Cytotoxic T cell (primary cell): ENCODE measurements around a stretch of chr17.

GRCh38 chr17:214647-215357 is 33.4 kb upstream of the DOC2B start:
- PRO-cap, 2 experiments = no peak in any of the 2 experiments

GRCh38 chr17:342995-343609 is 9.5 kb downstream of the RPH3AL start:
- PRO-cap, 2 experiments = no peak in any of the 2 experiments

GRCh38 chr17:377383-377931 is 24.9 kb upstream of the RPH3AL start:
- PRO-cap, 2 experiments = no peak in any of the 2 experiments

DNA sequence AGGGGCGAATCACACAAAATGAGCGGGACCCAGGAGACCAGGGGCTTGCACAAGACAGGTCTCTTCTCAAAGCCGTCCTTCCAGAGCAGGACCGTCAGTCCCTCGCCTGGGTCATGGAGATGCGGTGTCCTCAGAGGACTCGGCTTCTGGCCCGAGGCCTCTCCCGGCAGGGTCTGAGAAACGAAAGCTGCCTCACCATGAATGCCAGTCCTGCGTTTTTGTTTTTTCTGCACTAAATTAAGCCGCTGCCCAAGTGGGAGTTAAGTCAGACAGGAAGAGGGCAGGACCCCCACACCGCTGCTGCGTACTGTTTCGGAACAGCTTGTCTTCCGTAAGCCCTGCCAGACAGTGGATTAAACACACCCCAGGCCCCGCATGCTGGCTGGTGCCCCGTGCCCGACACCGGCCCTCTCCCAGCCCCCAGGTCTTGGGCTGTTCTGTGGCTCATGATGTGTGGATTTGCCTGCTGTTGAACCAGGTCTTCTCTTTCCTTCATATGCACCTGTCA is 84.6 kb downstream of the C17orf97 start:
- PRO-cap, 2 experiments = no peak in any of the 2 experiments

DNA sequence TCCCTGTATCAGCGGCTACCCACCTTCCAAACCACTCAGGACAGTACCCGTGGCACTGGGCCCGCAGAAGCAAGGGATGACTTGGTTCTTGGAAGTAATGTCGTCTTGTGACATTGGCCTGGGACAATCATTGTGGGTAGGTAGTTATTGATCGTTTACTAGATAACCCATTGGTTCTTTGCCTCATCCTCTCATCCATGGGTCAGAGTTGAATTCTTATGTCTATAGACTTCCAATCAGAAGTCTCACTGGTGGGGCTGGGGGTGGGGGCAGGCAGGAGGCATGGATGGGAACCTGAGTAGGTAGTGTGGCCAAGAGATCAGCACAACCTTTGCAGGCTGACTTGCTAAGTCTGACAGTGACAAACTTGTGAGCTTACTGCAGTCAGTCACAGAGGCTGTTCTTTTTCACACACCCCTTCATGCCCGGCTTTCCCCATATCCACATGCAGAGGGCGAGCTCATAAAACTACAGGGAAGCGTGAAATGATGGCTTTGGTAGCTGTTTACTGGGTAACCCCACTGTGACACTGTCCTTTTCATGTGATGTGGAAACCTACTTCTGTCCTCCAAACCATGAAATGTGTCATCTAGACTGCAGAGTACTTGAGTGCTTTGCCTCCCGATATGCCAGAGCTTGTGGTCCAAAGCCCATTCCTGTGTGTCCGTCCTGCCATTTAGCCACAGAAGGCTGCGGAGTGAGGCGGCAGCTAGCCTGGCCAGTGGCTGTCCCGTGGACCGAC is 9.7 kb downstream of the TLCD3A start:
- PRO-cap, 2 experiments = no peak in any of the 2 experiments

DNA sequence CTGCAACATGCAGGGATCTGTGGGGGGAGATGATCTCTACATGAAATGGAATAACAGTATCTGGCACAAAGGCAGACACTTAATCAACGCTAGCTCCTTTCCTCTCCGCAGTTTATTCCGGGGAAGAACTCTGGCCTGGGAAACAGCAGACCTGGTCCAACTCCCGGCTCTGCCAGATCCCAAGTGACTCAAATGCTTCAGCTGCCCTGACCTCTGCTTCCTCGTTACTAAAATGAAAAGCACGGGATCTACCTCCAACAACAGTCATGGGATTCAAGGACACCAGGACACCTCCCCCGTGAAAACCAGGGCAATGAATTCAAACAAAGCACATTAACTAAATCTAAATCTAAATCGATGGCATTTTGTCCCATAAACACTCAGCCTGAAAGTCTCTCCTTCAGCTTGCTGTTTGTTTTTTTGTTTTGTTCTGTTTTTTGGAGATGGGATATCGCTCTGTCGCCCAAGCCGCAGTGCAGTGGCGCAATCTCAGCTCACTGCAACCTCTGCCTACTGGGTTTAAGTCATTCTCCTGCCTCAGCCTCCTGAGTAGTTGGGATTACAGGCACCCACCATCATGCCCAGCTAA is 78.2 kb downstream of the NXN start:
- PRO-cap, 2 experiments = no peak in any of the 2 experiments

DNA sequence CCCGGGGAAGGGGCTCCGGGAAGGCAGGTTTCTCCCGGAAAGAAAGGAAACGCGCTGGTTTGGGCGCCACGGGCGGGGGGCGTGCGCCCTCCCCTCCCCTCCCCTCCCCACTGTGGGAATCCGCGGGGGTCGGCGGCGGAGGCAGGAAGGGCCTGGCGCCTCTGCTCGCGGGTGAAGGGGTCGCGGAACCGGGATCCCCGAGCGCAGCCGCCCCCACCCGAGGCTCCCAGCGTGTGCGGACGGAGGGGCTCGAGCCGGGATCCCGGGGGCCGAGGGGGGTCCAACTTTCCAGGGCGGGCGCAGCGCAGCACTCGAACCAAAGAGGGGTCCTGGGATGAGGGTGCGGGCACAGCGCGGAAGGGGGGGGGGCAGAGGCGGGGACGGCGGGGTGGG is 830 bp downstream of the NXN start:
- PRO-cap, 2 experiments = no peak in any of the 2 experiments

DNA sequence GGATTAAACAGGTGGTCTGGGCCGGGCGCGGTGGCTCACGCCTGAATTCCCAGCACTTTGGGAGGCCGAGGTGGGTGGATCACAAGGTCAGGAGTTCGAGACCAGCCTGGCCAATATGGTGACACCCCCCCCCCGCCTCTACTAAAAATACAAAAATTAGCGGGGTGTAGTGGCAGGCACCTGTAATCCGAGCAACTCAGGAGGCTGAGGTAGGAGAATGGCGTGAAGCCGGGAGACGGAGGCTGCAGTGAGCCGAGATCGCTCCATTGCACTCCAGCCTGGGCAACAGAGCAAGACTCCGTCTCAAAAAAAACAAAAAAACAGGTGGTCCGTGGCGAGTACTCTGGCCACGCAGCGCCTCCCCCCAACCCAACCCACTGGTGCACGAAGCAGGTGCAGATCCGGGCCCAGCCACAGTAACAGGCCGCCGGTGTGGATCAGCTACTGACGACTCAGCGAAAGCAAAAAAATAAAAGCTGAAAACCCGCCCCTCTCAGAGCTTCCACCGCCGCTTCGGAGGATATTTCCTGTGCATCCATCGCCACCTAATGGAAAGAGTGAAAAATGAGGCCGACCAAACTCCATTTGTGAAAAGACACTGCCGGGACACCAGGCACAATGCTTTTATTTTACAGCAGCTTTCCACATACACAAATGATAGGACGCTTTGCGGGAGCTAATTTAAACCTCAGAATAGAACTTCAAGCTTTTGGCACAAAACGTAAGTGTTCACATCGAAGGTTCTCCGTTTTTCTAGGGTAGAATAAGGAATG is 1.3 kb upstream of the NXN start:
- PRO-cap, 2 experiments = peak in 1 of 2 experiments; most common minus-strand start position 421 of the sequence (in 1)

DNA sequence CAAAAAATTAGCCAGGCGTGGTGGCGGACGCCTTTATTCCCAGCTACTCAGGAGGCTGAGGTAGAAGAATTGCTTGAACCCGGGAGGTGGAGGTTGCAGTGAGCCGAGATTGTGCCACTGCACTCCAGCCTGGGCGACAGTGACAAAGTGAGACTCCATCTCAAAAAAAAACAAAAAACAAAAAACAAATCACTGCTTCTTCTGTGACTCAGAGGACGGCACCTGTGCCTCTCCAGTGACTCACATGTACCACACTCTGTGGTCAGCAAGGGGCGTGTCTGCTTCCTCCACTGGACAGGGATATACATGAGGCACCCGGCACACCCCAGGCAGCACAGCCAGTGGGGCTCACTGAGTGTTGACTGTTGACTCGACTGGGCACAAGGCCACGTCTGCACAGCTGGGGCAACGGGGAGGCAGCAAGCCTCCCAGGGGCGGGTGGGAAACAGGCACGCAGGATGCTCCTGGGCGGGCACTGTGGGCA is 63.9 kb downstream of the TIMM22 start:
- PRO-cap, 2 experiments = no peak in any of the 2 experiments

GRCh38 chr17:1078619-1079419 is 81.9 kb downstream of the TIMM22 start:
- PRO-cap, 2 experiments = no peak in any of the 2 experiments

GRCh38 chr17:1216054-1217057 is 36.6 kb upstream of the ABR start:
- PRO-cap, 2 experiments = no peak in any of the 2 experiments

DNA sequence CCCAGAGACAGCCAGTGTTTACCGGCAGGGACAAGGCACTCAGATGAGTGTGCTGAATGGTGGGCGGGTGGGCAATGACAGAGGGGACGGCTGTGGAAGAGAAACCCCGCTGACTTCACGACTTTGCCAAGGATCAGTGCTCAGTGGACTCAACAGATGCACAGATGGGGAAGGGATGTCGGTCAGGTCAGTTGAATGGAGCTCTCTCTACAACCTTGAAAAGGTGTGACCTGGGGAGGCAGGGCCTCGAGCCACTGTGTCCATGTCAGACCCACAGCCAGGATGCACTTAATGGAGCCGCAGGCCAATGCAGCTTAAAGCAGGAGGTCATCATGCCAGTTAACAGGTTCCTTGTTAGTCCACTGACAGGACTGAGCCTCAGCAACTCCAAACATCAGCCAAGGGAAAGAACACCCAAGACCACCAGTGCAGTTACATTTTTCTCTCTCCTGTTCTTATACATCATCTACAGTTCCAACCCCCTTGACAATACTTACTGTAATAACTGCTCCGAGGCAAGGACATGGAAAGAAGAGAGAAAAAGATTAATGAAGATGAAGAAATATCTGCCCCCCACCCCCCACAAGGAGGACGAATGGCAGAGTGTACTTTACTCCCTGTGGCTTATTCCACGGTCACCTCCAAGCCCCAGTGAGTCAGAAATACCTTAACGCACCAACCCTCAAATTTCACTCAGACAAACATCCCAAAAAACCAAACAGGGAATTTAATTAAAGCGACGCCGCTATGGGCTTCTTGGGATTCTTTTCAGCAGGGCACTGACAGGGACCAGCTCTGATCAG is 19.9 kb downstream of the PITPNA start:
- PRO-cap, 2 experiments = no peak in any of the 2 experiments

GRCh38 chr17:1580868-1581245 is 18.3 kb upstream of the PITPNA start:
- PRO-cap, 2 experiments = no peak in any of the 2 experiments

DNA sequence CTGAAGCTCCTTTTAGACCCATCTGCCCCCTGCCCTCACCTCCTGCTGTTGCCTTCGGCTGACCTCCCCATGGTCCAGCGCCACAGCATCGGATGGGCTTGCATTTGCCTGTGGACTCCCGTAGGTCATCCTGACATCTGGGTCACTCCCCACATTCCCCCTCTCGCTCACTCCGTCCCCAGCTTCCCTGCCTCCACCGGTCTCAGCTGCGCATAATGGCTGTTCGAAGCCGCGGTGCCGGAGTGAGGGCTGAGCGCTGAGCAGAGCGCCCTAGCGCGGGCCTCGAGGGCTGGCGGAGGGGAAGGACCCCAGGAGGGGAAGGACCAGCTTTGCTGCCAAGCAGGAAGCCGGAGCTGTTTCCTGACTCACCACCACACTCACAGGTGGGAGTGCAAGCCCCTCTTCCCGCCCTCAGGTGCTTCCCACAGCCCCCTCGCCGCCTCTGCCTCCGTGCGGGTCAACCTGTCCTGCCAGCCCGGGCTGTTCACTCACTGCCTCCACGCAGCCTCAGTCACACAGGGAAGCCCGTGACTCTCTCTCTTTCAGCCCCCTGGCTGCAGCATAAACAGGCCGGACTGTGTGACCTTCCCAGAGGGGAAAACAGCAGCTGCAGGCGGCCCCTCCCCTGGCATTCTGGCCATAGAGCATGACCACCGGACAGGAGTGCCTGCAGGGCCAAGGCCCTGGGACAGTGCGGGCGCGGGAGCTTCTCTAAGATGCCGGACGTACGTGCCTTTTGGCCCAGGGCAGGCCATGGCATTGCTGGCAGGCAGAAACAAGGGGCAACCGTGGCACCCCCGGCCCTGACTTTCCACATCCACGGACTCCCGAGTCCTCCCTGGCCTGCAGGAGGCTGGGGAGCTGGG is 23.7 kb downstream of the SLC43A2 start:
- PRO-cap, 2 experiments = no peak in any of the 2 experiments

DNA sequence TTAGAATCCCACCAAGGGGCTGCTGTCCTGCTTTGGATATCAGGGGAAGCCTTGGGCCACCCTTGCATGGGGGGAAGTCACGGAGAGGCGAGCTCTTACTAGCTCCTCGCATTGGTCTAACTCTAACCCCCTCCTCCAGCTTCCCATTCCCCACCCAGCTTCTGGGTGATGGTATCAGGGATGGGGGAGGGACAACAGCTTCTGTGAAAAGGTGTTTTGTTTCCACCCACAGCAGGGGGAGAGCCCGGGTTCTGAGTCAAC is 2.8 kb upstream of the TLCD2 start:
- PRO-cap, 2 experiments = no peak in any of the 2 experiments

DNA sequence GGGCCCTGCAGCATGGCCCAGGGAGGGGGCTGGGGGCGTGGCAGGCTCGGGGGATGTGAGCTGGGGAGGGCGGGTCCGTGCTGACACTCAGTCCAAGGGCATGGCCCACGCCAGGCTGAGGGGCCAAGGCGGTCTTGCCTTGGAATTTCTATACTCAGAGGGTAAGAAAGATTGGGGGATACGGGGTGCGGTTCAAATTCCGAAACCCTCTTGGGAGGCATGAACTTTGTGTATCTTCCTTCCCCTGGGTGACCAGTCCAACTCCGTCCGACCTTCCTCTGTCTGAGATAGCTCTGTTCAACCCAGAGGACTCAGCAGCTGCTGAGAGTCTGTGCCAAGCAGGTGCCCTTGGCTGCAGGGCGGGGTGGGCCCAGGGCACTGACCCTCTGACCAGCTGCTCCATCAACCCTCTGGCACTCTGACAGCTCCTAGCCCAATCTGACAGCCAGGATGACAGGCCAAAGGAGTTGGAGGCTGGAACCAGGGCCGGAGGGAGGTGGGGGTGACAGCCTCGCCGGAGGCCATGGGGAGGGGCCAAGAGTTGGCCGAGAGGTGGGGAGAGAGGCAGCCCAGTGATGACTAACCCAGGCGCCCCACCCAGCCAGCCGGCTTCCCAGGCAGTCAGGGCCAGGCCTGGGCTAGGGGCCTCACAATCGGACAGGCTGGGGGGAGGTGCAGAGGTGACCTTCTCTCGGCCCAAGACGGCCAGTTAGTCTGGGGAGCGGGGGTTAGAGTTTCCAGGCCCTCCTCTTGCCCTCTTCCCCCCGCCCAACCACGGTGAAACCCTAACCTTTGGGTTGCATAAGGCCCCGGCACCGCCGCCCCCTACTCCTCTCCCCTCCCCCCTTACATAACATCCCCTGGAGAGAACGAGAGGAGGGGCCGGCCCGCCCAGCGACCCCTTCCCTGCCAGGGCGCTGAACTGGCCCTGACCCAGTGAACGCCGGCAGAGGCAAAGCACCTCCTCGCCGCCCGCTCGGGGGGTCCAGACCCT is 4.9 kb upstream of the TLCD2 start:
- PRO-cap, 2 experiments = peak in 1 of 2 experiments; most common plus-strand start position 650 of the sequence (in 1); most common minus-strand start position 440 of the sequence (in 1)

- PRO-cap, 2 experiments = no peak in any of the 2 experiments
These were observed 3.6 kb downstream of the WDR81 start for GRCh38 chr17:1727939-1728593.

DNA sequence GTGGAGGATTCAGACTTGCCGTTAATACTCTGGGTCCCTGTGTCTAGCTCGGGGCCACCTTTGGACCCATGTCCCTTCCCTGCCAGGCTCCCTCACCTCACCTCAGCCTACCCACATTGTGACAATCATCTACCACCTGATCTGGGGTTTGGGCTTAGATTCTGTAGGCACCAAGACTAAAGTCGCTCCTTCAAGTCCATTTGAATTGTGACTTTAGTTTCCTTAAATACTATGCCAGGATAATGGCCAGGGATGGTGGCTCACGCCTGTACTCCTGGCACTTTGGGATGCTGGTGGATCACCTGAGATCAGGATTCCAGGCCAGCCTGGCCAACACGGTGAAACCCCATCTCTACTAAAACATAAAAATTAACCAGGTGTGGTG is 1.8 kb downstream of the SERPINF1 start:
- PRO-cap, 2 experiments = no peak in any of the 2 experiments

DNA sequence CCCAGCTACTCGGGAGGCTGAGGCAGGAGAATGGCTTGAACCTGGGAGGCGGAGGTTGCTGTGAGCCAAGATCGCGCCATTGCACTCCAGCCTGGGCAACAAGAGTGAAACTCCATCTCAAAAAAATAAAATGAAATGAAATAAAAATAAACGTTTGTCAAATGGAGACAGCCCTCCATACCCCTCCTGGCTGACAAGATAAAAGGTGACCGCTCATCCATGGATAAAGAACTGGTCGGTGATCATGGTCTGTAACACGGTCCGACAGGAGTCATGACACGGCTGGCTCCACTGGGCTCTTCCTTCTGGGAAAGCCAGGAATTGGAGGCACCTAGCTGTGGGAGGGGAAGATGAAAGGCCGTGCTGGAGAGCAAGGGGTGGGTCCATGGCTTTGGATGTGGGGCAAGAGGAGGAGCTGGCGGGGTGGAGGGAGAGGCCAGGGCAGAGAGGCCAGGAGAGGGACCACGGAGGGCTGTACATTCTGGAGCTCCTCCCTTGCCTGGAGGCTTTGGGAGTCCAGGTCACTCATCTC is 13.9 kb downstream of the RTN4RL1 start:
- PRO-cap, 2 experiments = no peak in any of the 2 experiments

DNA sequence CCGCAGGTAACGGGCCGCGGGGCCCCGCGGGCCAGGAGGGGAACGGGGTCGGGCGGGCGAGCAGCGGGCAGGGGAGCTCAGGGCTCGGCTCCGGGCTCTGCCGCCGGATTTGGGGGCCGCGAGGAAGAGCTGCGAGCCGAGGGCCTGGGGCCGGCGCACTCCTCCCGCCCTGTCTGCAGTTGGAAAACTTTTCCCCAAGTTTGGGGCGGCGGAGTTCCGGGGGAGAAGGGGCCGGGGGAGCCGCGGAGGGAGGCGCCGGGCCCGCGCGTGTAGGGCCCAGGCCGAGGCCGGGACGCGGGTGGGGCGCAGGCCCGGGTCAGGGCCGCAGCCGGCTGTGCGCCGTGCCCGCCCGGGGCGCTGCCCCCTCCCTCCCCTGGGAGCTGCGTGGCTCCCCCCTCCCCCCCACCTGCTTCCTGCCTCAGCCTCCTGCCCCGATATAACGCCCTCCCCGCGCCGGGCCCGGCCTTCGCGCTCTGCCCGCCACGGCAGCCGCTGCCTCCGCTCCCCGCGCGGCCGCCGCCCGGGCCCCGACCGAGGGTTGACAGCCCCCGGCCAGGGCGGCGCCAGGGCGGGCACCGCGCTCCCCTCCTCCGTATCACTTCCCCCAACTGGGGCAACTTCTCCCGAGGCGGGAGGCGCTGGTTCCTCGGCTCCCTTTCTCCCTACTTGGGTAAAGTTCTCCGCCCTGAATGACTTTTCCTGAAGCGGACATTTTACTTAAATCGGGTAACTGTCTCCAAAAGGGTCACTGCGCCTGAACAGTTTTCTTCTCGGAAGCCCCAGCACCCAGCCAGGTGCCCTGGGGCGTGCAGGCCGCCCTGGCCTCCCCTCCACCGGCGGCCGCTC is 941 bp downstream of the HIC1 start:
- PRO-cap, 2 experiments = peak in 1 of 2 experiments; most common plus-strand start position 465 of the sequence (in 1)